Measurements from ENCODE around the gene SFT2D1.

DNA sequence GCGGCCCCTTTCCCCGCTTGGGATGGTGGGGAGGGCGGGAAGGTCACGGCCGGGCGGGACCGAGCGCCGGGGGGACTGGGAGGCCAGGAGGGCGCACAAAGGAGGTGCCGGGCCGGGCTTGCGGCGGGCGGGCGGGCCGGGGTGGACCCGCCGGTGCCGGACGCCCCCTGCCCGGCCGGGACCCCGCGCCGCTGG lies 759 bp downstream of the QKI start:
- PRO-cap: no peak
- RAMPAGE, long total RNA, 4 experiments: no peak in any of the 4 experiments

GRCh38 chr6:163441343-163442161 lies 27.0 kb downstream of the QKI start:
- PRO-cap: no peak
- RAMPAGE, long total RNA, 4 experiments: no peak in any of the 4 experiments

DNA sequence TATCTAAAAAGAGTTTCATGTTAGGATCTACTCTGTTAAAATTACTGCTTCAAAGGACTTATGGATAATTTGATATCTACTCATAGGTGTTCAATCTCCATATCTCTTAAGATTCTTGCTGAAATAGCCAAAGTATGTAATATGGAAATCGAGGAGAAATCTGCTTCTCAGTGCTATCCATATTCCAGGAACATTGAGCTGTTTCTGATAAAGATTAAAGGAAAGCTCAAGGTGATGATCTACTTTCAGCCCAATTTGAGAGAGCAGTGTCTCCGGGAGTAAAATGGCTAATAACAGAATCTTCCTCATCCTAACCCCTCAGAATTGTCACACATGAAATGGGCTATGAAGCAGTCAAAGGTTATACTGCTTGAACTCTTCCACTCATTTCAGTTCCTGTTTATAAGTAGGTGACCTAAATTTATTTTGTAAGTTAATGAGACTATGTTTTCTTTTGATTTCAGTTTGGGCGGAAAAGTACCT lies 47.0 kb downstream of the QKI start:
- PRO-cap: no peak
- RAMPAGE, long total RNA, 4 experiments: no peak in any of the 4 experiments

DNA sequence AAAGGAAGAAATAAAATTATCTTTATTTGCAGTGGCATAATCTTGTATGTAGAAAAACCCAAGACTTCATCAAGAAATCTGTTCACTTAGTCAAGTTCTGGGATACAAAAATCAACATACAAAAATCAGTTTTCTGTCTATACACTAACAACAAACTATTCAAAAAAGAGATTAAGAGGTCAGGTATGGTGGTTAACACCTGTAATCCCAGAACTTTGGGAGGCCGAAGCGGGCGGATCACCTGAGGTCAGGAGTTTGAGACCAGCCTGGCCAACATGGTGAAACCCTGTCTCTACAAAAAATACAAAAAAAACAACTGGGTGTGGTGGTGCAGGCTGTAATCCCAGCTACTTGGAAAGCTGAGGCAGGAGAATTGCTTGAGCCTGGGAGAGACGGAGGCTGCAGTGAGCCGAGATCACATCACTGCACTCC lies 51.2 kb downstream of the QKI start:
- PRO-cap: no peak
- RAMPAGE, long total RNA, 4 experiments: no peak in any of the 4 experiments

DNA sequence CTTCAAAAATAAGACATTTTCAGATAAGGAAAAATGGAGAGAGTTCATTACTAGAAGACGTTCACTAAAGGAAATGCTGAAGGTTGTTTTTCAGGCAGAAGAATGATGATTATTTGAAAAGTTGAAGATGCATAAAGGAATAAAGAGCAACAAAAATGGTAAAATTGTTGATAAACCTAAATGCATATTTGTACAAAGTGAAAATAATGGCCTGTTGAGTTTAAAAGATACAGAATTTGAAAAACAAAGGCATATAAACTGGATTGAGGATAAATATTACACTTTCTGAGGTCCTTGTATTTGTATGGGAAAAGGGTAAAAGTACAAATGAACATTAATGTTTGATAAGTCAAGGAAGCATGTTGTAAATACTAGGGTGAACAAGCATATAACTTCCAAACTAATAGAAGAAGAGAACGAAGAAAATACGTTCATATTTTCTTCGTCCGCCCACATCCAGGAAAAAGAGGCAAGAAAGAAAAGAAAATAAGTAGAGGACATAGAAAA lies 56.8 kb downstream of the QKI start:
- PRO-cap: no peak
- RAMPAGE, long total RNA, 4 experiments: no peak in any of the 4 experiments

DNA sequence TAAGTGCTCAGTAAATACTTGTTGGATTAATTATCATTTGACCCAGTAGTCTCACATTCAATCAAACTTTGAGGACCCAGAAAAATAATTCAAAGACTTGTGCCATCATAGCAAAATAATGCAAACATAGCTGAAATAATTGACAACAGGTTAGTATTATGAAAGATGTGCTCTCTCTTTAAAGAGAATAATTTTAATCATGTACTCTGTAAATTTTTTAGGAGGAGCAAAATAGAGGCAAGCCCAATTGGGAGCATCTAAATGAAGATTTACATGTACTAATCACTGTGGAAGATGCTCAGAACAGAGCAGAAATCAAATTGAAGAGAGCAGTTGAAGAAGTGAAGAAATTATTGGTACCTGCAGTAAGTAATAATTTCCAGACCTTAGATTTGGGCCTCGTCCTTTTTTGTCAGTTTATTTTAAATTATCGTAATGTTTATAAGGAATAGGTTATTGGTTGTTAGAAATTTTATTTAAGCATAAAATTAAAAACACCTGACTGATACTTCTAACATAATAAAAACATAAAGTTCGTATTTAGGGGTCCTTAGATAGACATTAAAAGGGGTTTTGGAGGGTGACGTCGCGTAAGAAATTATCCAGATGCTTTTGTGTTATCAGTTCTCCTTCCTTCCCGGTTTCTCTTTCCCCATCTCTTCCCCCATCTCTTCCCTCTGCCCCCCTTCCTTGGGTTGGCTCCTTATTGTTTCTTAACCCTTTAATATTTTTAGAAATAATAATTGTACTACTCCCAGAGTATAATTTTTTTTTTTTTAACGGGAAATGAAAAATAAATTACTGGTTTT lies 120.4 kb downstream of the QKI start:
- PRO-cap: no peak
- RAMPAGE, long total RNA, 4 experiments: no peak in any of the 4 experiments

GRCh38 chr6:163578366-163579451 lies 164.2 kb downstream of the QKI start:
- PRO-cap: no peak
- RAMPAGE, long total RNA, 4 experiments: no peak in any of the 4 experiments

- PRO-cap: no peak
- RAMPAGE, long total RNA, 4 experiments: no peak in any of the 4 experiments
Measured at GRCh38 chr6:163777466-163777802, 362.9 kb downstream of the QKI start.

GRCh38 chr6:163965841-163966576 lies 551.5 kb downstream of the QKI start:
- PRO-cap: no peak
- RAMPAGE, long total RNA, 4 experiments: no peak in any of the 4 experiments

DNA sequence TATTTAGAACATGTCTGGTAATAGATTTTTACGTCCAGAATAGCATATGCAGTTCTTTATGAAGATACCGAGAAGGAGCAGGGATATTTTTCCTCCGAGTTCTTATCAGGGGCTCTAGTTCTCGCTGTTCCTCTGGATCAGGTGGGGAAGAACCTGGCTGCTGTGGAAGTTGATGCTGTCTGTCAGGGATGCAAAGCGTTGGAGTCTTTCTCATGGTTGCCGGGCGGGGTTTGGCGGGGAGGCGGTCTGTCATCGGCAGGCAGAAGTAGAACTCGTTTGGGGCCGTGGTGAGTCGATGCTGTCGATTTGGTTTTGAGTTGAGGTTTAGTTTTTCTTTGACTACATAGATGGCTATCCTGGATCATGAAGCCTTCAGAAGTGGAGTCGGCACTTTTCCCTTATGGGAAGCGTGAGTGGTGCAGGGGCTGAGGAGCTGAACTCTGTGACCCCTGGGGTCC lies 691.2 kb downstream of the QKI start:
- PRO-cap: no peak
- RAMPAGE, long total RNA, 4 experiments: no peak in any of the 4 experiments

DNA sequence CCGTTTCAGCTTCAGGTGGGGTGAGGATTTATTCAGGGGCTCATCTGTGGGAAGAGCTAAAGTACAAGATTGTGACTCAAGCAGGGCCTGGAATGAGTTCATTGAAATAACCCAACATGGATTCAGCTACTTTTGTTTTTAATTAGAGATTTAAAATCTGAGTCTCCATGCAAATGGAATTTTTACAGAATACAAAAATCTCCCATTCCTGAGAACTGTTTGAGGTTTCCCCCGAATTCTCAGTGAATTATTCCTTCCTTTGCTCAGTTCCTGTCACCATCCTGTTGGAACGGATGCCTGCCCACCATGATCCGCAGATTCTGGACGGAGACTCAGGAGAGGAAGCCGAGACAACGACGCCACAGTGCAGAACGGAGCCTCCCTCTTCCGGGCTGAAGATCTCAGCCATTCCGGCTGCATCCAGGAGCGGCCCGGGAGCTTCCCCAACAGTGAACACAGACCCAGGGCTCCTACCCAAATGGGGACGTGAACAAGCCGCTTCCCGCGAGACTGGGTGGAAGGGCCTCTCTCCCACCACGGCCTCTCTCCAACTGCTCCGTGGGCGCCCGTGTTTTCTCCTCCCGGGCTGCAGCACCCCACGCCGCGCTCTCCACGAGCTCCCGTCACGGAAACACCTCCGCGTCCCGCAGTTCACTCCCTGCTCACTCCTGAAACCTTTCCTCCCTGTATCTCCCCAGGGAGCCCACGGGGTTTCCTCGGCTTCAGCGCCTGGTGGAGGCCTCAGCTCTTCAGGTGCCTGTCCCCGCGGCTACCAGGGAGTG lies 922.4 kb downstream of the QKI start:
- PRO-cap: no peak
- RAMPAGE, long total RNA, 4 experiments: no peak in any of the 4 experiments

DNA sequence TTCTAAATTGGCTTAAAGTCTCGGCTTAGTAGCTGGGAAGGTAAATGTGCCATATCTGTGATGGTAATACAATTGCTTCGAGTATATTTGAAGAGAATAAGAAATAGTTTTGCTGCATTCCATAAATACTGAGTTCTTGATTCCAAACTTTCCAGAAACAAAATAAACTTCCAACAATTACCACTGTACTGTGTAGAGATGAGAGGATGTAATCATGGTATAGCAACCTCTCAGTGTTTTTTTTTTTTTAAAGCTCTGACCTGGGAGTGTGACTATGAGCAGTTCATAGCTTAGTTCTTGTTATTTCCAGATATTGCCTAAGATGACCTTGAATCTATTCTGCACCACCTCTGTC lies 415.6 kb downstream of the C6orf118 start:
- PRO-cap: unidirectional peak, minus-strand start at position 247 of the sequence
- RAMPAGE, long total RNA, 4 experiments: no peak in any of the 4 experiments

DNA sequence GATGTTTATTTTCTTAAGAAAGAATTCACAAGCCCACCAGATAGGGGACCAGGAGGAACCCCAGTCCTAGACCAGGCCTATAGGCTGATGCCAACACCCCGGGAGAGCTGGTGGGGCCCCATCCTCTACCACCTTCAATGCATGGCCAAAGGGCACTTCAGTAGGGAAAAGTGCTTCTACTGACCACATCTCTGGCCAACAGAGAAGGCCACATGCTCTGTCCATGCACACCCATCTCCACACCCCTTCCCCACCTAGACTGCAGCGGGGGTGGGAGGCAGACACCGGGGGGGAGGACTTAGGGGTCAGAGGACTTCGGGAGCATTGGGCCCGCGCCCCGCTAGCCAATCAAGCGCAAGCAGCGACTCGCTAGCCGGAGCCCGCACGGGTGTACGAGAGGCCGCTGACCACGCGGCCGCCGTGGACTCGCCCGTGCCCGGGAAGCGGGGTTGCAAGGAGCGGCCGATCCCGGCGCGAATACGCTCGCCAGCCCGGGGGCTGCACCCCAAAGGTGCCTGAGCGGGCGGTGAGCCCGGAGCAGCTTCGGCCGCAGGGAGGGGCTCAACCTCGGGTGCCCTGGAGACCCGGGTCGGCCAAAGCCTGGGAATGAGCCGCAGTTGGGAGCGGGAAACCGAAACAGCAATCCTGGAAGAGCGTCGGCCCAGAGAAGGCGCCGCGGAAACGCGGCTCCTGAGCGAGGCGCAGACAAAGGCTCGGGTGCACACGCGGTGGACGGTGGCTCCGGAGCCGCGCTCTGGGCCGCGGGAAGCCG lies 2.8 kb downstream of the PDE10A start:
- PRO-cap: bidirectional peak, plus-strand start at position 708 of the sequence, minus-strand start at position 689 of the sequence
- RAMPAGE, long total RNA, 4 experiments: no peak in any of the 4 experiments

DNA sequence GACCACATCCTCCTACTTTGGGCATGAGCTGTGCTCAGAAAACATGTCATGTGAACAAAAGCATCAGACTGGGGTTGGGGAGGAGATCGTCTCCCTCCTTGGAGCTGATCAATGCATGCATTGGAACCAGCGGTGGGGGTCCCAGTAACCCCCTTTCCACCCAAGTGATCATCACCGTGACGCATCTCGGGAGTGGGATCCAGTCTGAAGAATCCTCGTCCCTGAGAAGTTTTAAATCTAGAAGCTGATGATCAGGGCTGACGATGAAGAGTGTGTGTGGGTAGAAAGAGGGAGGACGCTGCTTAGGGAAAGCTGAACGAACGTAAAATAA lies 67.7 kb upstream of the TBXT start:
- PRO-cap: no peak
- RAMPAGE, long total RNA, 4 experiments: no peak in any of the 4 experiments

DNA sequence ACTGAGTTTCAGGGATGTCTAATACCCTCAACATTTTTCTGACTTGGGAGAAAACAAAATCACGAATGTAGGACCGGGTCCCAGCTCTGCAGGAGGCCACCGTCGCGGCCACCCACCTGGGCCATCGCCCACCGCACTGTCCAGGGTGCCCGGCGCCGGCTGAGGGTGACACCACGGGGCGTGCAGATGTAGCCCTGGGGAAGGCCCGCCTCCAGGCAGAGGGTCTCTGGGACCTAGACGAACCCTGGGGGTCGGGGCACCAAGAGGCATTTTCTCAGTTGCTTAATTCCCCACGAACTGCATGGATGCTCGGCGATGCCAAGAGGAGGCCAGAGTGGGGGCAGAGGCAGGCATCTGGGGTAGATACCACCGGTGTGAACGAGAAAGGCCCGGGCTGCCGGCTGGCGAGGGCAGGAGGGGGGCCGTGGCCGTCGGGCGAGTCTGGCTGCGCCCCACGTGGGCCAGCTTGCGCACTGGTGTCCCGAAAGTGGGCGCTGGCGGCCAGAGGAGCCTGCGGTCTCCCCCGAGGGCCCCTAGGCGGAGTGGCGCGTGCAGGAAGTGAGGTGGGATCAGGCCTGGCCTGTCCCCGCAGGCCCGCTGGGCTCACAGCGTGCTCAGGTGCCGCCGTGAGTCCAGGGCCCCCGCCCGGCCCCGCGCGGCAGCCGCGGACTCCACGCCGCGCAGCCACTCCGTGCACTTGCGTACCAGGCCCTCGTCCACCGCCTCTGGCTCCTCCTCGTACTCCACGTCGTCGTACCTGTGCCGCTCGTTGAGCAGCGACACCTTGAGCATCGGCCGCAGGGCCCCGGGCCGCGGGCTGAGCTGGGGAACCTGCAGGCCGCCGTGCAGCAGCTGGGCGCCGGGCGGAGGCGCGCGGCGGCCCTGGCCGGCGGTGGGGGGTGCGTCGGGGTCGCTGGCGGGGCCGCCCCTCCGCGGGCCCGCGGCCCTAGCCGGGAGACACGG lies 1.3 kb downstream of the PRR18 start:
- PRO-cap: no peak
- RAMPAGE, long total RNA, 4 experiments: no peak in any of the 4 experiments

GRCh38 chr6:166334597-166335184 lies 7.7 kb downstream of the SFT2D1 start:
- PRO-cap: no peak
- RAMPAGE, long total RNA, 4 experiments: no peak in any of the 4 experiments

GRCh38 chr6:166337671-166338493 lies 4.5 kb downstream of the SFT2D1 start:
- PRO-cap: no peak
- RAMPAGE, long total RNA, 4 experiments: no peak in any of the 4 experiments

GRCh38 chr6:166341275-166341866 lies 974 bp downstream of the SFT2D1 start:
- PRO-cap: no peak
- RAMPAGE, long total RNA, 4 experiments: no peak in any of the 4 experiments

GRCh38 chr6:166342437-166343576 lies at the start of gene SFT2D1:
Gene SFT2D1 (minus strand): TSS chr6:166342545.
- PRO-cap: bidirectional peak, plus-strand start at chr6:166342648, minus-strand start at chr6:166342545
- RAMPAGE, long total RNA, 4 experiments: start-site peak on the plus strand in 2 of 4 experiments, at chr6:166342632-166342648 at its widest, 10 to 42 reads per replicate; start-site peak on the minus strand in 4 of 4 experiments, at chr6:166342527-166342581 at its widest, 105 to 503 reads per replicate

DNA sequence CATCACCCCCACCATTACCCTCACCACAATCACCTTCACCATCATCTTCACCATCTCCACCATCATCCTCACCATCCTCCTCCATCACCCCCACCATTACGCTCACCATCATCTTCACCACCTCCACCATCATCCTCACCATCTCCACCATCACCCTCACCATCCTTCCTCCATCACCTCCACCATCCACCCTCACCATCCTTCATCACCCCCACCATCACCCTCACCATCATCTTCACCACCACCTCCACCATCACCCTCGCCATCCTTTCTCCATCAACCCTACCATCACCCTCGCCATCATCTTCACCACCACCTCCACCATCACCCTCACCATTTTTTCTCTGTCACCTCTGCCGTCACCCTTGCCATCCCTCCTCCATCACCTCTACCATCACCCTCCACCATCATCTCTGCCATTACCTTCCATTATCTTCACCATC lies 33.2 kb upstream of the MPC1 start:
- PRO-cap: no peak
- RAMPAGE, long total RNA, 4 experiments: no peak in any of the 4 experiments

All from esophagus squamous epithelium (tissue), 4 donors.